Islet of Langerhans (tissue), 1 donor: ENCODE results near the gene GPR87.

GRCh38 chr3:150542870-150543901, 3.1 kb downstream of the SERP1 start:
- RRBS: no CpG with 5 or more reads among the region's 6 CpGs

- RRBS: no CpG with 5 or more reads among the region's 7 CpGs
Observed at GRCh38 chr3:150724041-150724405, 20.3 kb upstream of the ERICH6 start.

DNA sequence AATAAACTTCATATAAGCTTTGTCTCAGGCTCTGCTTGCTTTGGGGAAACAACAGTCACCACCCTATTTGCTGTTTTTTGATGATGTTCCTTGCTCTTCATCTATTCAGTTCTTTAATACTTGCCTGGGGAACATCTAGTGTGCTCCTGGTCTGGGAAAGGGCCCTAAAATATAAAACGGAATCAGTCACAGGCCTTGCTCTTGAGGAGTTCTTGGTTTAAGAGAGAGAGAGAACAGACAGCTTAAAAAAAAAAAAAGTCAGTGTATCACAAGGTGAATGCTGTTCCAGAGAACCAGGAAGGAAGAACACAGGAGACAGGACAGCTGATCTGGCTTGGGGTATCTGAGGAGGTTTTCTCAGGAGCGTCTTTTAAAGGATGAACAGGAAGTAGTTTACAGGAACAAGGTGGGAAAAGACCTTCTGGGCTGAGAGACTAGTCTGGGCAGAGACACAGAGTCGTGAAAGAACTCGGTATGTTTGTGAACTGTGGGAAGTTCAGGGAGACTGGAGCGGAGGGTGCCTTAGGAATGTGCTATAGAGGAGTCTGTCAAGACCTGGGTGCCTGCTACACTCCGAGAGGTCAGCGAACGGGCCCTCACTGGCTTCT, 21.2 kb upstream of the ERICH6 start:
- RRBS: no CpG with 5 or more reads among the region's 8 CpGs

- RRBS: no CpG with 5 or more reads among the region's 4 CpGs
Observed at GRCh38 chr3:150744570-150745086, 18.3 kb downstream of the SIAH2 start.

DNA sequence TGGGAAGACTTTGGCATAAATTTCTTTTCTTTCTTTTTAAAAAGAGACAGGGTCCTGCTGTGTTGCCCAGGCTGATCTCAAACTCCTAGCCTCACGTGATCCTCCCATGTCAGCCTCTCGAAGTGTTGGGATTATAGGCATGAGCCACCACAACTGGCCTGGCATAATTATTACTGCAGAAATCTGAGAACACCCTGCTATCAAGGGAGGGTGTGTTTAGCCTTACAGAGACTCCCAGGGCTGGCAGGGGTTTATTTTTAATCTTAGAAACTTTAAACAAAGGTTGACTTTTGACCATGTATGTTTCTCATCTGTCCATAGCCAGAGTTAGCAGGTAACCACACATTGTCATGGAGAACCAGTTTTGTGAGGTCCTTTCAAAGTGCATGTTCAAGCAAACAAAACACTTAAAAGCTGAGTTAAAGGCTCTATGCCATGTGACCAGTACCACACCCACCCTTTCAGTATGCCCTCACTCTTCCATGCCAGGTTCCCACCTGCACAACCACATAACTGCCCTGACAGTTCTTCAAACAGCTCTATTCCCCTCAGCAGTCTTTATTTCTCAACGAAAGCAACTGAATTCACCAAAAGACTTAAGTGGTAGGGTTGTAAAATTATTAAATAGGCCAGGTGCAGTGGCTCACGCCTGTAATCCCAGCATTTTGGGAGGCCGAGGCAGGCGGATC, 11.1 kb downstream of the SIAH2 start:
- RRBS: no CpG with 5 or more reads among the region's 6 CpGs

DNA sequence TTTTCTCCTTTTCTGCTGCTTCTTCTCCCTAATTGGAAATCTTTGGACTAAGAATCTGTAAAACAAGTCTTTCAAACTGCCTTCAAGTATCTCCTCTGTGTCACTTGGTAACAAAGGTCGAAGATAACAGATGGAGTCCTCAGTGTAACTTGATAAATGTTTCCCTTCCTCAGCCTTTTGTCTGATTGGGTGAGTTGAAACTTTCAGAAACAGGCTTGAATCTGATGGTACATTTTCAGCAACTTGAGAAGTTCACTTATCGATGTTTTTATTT, 315 bp upstream of the CLRN1 start:
- RRBS: no CpG with 5 or more reads among the region's 2 CpGs

GRCh38 chr3:151101579-151101970, 16.1 kb downstream of the MED12L start:
- RRBS: no CpG with 5 or more reads among the region's 6 CpGs

DNA sequence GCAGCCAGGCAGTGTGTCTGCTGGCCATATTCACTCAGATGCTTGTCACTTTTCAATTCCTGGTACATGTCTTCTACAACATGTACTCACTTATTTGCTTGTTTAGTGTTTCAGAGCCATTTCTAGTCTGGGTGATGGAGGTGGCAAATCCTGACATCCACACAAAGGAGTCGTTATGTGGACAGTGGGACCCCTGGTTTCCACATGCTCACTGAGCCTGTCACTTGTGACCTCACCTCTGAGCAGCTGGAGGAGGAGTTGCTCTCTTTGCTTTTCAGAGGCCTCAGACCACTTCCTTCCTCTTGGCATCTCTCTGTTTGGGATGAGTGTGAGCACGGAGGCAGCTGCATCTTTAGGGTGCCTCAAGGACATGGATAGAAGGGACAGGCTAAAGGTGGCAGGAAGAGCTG, 32.0 kb downstream of the GPR171 start:
- RRBS: no CpG with 5 or more reads among the region's 2 CpGs

DNA sequence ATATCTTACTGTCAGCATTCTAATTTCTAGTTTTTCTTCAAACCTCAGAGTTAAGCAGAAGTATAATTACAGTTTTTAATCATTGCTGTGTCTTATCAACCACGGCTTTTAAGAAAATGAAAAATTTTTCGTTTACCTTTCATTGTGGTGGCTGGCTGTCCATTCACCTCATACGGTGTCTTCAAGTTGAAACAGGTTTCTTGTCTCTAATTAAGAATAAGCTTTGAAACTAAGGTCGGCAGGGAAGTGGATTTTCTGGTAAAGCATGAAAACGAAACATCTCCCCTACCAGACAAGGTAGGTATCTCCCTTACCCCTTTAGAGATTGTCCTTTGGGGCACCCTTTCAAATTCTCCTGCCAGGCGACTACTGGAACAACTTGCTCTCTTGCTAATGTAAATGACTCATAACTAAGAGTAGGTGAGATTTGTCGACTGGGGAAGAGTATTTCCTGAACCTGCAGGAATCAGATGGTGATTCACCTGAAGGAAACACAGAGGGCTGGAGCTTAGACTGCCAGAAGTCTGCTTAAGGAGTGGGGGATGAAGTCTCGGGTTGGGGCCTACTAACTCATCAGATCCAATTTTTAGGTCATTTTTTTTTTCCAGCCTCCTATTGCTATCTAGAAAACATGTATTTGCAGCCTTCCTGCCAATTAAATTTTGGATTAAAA, at the start of gene GPR87:
Gene GPR87 (minus strand): TSS at position 371 of the 673 bp plus-strand sequence.
- RRBS: no CpG with 5 or more reads among the region's 8 CpGs

GRCh38 chr3:151832452-151832767, 18.5 kb downstream of the AADAC start:
- RRBS: no CpG with 5 or more reads among the region's 3 CpGs

DNA sequence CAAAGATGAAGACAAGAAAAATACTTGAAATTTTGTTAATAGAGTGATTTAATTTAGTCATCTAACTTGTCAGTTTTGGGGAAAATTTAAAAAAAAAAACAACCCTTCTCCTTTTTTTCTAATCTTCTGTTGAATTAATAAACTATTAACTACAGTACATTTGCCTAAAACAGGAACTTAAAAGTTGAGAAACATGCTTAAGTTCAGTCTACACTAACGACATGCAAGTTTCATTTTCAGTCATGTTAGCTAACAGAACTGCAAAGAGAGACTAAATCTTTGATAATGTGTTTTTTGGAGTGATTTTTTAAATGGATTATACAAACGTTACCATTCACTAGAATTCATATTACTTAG, 72.0 kb upstream of the MBNL1 start:
- RRBS: no CpG with 5 or more reads among the region's 2 CpGs

DNA sequence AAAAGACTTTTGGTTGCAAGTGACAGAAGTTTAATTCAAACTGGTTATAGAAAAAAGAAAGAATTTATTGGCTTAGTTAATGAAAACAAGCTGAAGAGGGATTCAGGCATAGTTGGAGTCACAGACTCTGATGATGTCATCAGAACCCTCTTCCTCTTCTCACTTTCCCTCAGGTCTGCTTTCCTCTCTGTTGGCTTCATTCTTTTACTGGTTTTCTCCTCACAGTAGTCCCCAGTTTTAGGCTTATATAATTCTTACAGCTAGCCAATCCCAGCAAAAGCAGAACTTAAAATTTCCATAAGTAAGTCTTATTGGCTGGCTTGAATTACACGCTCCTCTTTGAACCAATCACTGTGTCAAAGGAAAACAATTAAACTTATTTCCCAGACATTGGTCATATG, 31.9 kb upstream of the MBNL1 start:
- RRBS: no CpG with 5 or more reads among the region's 1 CpG

- RRBS: no CpG with 5 or more reads among the region's 4 CpGs
Observed at GRCh38 chr3:152245404-152246292, 23.1 kb upstream of the MBNL1 start.

DNA sequence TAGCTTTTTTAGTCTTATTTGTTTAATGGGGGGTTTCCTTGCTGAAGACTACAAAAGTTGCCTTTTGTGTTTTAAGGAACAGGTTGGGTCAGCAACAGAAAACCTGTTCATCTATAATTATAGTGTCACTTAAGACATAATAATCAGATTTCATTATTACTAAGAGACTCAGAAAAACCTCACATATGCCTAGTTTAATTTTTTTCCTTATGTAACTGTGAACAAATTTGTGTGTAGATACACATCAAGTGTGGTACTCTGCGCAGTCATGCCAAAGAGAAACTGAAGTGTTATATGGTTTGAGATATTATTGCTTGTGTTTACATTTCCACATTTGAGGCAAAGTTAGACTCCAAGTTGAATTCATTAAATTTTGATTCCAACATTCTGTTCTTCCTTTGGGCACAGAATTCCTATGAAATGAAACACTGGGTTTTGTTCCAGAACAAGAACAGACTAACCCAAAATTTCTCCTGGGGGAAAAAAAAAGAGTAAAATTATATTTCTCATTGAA, 2.2 kb downstream of the MBNL1 start:
- RRBS: no CpG with 5 or more reads among the region's 1 CpG

DNA sequence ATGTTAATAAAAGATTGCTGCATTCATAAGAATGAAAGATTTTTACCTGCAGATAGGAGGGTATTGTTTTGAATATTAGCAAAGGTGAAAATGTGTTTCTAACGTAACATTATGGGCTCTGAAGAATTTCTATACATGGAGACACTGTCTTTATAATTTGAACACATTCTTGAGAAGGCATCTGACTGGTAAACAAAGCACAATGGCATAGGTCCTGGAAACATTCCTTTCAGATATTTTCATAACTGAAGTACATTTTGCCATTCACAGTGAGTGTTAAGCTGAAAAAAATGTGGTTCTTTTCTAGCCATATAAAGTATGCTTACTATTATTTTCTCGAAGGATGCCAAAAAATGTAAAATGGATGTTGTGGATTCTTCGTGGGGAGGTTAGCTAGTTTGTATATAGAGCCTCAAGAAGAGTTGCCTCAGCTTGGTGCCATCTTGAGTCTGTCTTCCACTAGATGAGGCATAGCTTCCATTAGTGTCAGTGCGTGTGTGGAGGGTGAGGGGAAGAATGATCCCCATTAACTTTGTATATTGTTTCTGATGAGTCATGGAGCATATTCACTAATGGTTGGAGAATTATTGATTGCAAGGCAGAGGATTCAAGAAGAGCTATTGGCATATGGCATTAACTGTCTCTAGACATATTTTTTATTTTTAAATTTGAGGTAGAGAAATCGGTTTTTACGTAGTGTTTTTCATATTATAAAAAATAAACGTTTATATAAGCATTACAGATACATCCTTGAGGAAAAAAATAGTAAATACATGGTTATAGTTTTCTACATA, 4.1 kb downstream of the MBNL1 start:
- RRBS: no CpG with 5 or more reads among the region's 7 CpGs

- RRBS: no CpG with 5 or more reads among the region's 3 CpGs
Observed at GRCh38 chr3:152280896-152281607, 12.3 kb downstream of the MBNL1 start.

DNA sequence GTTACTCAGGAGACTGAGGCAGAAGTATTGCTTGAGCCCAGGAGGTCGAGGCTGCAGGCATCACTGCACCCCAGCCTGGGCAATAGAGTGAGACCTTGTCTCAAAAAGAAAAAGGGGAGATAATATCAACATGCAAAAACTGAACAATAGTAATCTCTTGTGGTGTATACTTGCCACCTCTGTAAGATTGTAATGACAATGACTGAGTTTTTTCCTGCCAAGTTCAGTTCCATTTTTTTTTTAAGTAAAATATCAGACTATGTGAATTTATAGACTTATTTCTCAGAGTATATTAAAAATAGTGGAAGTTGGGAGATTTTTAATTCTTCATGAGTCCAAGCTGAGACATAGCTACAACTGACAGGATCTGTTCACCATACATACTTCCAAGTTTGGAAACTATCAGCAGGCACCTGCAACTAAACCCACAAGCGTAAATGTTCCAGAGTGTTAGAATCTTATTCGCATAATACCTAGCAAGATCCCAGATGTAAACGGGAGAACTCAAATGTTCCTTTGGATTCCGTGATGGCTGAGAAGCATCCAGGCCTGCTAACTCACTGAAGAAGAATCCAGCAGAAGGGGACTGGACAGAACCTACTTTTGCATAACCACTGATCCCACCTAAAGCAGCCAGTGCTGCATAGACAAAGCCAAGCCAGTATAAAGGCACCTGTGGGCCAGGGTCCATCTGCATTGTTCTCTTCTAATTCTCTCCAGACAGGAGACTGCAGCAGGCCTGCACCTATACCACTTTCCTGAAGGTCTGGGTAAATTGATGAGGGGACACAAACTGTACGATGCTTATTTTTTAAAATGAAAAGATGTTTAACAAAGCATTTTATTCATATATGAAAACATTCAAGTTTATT, 71.7 kb downstream of the MBNL1 start:
- RRBS: no CpG with 5 or more reads among the region's 6 CpGs

GRCh38 chr3:152348119-152349403, 79.8 kb downstream of the MBNL1 start:
- RRBS: no CpG with 5 or more reads among the region's 2 CpGs

DNA sequence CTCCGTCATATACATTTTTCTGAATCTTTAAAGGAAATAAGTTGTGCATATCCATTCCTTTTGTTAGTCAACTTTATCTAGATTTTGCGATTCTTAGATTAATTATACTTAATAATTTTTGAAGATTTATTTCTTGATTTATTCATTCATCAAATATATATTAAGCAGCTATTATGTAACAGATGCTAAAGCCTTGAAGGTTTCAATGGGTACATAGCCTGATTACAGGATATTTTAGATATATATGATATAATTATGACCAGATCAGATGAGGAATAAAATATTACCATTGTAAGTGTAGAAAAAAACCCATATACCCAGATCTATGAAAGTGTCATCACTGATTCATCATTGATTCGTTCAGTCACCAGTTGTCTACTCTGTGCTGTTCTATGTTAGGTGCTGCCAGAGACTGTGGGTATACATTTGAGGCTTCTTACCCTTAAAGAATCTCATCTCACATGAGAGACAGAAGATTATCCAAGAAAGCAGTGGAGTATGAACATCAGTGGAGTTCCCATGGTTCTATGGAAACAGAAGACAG, 92.1 kb downstream of the MBNL1 start:
- RRBS: no CpG with 5 or more reads among the region's 3 CpGs